ENCODE data around the genes BNIP5 and PPIL1.

- RRBS, result no CpG with 5 or more reads among the region's 7 CpGs
These were observed 1.3 kb upstream of the SRPK1 start for GRCh38 chr6:35922066-35922751.

GRCh38 chr6:35972529-35973163 lies 51.7 kb upstream of the SRPK1 start:
- RRBS, result no CpG with 5 or more reads among the region's 7 CpGs

DNA sequence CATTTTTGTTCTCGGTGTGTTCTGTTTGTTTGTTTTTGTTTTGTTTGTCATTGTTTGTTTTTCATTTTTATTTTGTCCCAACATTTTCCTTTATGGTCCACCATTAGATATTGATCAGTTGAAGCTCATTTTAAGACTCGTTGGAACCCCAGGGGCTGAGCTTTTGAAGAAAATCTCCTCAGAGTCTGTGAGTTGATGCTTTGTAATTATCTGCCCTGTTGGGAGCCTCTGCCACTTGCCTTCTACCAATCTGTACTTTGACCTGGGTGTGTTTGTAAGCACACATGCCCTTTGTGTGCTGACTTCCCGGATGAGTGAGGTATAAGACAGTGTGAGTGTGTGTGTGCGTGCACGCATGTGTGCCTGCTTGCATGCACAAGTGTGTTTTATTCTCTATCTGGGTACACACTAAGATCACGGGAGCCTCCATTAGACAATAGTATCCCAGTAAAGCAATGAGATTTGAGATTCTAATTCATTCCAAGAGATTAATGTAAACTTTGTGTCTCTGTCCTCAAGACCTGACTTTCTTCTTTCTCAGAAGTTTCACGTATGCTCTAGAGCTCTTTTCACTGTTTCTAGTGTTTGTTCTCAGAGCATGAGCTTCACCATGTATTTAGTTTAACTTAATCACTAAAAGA lies 34.3 kb upstream of the MAPK13 start:
- RRBS, result no CpG with 5 or more reads among the region's 7 CpGs

DNA sequence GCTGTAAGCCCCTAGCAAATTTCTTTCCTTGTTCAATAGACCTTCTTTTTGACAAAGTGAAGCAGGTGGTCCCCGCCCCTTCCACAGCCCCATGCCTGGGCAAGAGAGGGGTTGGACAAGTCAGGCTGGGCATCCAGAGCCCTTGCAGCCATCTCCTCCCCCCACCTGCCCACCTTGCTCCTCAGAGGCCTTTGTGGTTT lies 1.6 kb upstream of the MAPK13 start:
- RRBS, result no CpG with 5 or more reads among the region's 1 CpG

DNA sequence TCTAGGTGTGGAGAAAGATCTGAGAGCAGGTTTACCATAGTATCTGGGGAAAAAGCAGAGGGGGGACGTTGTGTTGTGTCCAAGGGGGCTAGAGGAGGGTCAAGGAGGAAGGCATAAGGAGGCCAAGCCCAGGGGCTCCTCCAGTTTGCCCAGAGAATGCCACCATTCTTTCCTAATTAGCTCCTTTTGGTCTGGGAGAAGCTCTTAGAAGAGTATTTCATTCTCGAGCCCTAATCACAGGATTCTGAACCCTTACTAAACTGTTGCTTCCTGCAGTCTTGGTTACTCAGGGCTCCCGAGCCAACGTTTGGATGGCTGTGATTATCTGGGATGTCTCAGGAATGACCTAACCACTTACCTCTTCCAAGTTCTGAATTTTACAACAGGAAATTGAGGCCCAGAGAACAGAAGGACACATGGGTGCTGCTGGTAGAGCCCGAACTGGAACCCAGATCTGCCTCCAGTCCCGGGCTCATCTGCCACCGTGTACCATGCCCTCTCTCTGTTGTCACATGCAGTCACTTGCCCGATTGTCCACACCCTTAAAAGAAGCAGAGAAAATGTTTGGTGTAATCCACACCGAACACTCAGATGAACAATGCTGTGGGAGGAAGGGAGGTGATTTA lies 22.2 kb upstream of the PNPLA1 start:
- RRBS, result no CpG with 5 or more reads among the region's 9 CpGs

- RRBS, result no CpG with 5 or more reads among the region's 10 CpGs
These were observed 17.3 kb downstream of the BNIP5 start for GRCh38 chr6:36319412-36319820.

DNA sequence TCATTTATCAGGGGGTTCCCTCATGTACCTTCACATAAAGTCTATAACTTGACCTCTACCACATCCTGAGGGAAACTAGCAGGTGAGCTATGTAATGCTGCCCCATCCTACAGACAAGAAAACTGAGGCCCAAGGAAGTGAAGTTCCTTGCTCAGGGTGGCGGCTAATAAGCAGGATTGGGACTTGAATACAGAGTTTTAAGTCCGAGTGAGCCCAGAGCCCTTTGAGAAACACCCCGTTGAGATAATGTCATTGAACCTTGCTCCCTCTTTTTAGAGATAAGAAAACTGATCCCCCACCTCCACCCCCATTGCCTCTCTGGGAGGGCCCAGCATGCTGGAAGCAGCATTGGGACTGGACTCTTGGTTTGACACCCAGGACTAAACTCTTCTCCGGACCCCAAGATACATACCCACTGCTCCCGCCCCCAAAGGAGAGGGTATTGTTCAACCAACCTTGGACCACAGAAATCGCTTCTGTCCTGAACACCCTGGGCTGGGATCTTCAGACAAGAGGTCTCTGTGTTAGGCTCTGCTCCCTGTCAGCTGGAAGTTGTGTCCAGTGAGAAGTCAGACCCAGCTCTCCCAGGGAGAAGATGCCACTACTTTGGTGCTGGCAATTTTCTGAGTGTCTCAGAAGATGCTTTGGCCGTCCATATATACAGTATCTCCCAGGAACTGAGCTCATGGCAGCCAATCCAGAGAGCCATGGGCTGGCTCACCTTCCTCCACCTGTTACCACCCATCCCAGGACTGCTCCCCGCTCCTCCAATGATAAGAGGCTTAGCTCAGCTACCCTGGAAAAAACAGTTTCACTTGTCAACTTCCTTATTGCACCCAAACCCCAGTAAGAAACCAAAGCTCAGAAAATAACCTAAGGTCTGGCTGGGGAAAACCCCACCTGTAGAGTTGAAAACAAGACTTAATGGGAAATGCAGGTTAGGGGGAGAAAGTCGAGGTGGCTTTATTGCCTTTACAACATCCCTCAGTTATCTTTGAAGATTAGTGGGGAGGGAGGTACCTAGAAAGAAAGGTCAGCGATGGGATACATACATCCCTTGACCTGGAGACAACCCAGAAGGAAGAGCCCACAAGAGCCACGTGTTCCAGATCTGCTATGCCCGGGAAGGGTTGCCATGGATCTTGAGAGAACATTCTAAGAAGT lies at the start of gene BNIP5:
Gene BNIP5, minus strand, starts transcription at position 632 of the 1,164 bp plus-strand sequence.
- RRBS, result 43% methylated on average over 1 of the region's 12 CpGs

DNA sequence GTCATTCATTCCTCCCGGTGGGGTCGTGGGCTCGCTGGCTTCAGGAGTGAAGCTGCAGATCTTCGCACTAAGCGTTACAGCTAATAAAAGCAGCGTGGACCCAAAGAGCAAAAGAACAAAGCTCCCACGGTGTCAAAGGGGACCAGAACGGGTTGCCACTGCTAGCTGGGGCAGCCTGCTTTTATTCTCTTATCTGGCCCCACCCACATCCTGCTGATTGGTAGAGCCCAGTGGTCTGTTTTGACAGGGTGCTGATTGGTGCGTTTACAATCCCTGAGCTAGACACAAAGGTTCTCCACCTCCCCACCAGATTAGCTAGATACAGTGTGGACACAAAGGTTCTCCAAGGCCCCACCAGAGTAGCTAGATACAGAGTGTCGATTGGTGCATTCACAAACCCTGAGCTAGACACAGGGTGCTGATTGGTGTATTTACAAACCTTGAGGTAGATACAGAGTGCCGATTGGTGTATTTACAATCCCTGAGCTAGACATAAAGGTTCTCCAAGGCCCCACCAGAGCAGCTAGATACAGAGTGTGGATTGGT lies 23.9 kb downstream of the ETV7 start:
- RRBS, result no CpG with 5 or more reads among the region's 11 CpGs

DNA sequence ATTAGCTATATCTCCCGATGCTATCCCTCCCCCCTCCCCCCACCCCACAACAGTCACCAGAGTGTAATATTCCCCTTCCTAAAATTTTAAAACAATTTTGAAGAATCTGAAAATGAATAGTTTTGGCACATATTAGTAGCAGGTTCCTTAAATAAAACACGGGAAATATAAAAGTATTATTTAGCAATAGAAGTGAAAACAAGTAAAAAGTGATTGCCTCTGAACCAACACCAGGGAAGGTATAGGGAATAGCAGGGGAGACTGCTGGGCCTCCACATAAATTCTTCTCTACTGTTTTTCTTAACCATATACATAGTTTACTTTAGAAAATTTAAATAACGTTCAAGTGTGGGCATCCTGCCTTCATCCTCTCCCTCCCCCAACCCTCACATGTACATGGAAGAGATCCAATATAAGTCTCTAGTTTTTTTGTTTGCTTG lies 31.4 kb downstream of the KCTD20 start:
- RRBS, result no CpG with 5 or more reads among the region's 3 CpGs

DNA sequence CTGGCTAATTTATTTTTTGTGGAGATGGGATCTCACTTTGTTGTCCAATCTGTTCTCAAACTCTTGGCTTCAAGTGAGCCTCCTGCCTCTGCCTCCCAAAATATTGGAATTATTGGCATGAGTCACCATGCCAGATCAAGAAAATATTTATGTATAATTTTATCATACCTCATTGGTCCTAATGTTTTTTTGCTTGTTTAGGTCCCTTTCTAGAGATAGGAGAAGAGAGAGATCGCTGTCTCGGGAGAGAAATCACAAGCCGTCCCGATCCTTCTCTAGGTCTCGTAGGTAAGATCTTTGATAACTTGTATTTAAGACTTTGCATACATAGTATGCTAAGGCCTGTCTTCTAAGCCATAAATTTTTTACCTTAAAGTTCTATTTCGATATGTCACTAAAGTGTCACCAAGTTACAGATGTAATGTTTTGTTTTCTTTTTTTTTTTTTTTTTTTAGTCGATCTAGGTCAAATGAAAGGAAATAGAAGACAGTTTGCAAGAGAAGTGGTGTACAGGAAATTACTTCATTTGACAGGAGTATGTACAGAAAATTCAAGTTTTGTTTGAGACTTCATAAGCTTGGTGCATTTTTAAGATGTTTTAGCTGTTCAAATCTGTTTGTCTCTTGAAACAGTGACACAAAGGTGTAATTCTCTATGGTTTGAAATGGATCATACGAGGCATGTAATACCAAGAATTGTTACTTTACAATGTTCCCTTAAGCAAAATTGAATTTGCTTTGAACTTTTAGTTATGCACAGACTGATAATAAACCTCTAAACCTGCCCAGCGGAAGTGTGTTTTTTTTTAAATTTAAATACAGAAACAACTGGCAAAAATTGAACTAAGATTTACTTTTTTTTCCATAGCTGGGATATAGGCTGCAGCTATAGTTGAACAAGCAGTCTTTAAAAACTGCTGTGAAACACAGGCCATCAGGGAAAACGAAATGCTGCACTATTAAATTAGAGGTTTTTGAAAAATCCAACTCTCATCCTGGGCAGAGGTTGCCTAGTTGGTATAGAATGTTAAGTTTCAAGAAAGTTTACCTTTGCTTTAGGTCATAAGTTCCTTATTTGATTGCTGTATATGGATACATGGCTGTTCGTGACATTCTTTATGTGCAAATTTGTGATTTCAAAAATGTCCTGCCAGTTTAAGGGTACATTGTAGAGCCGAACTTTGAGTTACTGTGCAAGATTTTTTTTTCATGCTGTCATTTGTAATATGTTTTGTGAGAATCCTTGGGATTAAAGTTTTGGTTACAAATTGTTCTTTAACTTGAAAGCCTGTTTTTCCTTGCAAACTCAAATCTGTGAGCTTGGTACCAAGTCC lies 7.8 kb downstream of the SRSF3 start:
- RRBS, result no CpG with 5 or more reads among the region's 12 CpGs

DNA sequence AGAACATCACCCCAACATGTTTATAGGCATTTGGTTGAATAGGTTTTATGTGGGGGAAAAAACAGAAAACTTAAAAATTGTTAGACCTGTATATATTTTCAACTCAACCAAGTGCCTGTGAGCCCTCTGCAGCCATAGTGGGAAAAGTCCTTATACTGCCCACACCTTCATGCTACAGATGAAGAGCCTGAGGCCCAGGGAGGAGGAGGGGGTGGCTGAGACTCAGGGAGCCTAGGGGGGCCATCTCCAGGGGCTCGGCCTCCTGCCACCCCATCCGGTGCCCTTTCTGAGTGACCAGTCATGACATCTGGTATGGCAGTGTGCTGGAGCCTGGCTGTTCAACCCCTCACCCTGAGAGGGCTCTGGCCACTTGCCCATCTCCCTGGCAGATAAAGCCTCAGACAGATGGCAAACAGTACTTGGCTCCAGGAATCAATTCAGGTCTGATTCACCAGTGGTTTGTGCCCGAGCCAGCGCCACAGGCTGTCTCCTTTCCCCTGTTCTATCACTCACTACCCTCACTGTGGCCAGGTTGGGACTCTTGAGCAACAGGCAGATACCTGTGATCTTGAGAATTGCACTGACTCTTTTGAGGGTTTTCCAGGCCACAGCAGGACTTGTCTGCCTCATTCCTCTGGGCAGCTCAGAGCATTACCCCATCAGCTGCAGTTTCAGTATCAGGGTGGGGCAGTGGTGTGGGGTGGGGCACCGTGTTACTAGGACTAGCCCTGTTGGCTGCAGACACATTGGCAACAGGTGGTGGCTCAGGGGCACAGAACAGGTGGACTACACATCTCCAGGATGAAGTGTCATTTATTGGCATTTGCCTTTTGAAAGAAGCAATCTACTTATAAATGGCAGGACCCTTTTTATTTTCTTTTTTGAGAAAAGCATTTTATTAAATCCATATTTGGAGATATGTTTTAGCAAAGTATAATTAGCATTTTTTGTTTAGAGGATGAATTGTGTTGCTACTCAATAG lies 22.9 kb downstream of the SRSF3 start:
- RRBS, result no CpG with 5 or more reads among the region's 5 CpGs

DNA sequence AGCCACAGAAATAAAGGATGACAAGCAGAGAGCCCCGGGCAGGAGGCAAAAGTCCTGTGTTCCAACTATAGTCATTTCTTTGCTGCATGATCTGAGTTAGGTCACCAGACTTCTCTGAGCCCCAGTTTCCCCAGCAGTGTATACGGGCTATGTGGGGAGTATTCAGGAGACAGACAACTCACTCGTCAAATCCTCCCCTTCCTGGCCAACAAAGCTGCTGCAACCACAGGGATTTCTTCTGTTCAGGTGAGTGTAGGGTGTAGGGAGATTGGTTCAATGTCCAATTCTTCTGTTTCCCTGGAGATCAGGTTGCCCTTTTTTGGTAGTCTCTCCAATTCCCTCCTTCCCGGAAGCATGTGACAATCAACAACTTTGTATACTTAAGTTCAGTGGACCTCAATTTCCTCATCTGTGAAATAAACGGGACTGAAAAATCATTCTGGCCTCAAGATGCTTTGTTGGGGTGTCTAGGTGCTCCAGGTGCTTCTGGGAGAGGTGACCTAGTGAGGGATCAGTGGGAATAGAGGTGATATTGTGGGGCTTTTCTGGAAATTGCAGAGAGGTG lies 744 bp upstream of the CDKN1A start:
- RRBS, result no CpG with 5 or more reads among the region's 5 CpGs

- RRBS, result no CpG with 5 or more reads among the region's 17 CpGs
These were observed 37.5 kb downstream of the RAB44 start for GRCh38 chr6:36734925-36735630.

GRCh38 chr6:36874251-36875393 lies at the start of gene PPIL1:
Gene PPIL1, minus strand, starts transcription at chr6:36874803.
- RRBS, result under 1% methylated on average over 14 of the region's 59 CpGs

GRCh38 chr6:36944493-36944917 lies 10.0 kb upstream of the PI16 start:
- RRBS, result no CpG with 5 or more reads among the region's 5 CpGs

- RRBS, result no CpG with 5 or more reads among the region's 5 CpGs
These were observed 15.4 kb downstream of the PI16 start for GRCh38 chr6:36969917-36970320.

DNA sequence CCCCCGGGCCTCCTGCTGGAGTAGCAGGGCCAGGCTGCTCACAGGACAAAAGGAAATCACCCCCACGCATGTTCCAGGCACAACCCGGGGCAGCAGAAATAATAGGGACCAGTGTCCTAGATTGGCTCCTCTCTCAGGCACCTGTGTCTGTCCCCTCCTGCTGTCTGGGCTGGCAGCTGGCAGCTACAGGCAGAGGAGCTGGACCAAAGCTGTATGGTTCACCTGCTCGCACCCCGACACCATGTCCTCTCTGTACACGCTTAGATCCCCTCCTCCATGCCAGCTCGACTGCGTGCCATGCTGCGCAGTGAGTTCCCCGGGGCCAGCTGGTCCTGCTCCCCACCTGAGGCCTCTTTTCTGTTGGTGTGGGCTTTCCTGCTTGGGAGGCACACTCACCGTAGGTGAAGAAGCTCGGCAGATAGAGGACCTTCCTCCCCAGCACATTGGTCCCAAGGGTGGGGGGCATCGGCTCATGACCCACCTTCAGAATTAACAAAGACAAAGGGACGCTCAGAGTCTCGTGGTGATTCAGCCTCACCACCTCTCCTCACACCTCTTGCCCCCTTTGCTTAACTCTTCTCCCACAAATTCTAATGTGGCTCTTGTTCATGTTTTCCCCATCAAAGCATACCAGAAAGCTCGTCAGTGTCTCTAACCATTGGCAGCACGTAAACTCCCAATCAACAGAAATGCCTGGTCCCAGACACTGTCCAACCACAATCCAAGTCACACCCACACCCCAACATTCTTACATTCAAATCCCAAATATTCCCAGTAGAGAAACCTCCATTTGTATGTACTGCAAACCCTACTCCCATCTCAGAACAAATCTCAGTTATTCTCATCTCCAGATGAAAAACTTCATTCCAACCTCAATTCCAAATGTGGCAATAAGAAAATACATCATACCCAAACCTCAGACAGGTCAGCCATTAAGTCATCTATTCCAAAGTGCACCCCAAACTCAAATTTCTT lies 4.5 kb downstream of the MTCH1 start:
- RRBS, result 50% methylated on average over 3 of the region's 17 CpGs

DNA sequence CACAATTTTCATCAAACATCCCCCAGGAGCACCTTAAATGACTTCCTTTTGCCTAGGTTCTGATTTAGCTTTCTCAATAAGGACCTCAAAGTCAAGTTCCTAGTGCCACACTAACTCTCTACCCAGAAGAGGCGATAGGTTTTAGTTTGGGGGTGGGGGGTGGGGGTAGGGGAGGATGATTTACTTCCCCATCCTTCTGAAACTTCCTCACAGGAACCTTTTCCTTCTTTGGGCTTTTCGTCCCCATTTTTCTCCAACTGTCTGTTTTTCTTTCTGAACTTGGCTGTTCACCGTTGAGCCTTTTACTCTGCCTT lies 1.5 kb upstream of the MTCH1 start:
- RRBS, result no CpG with 5 or more reads among the region's 3 CpGs

- RRBS, result 43% methylated on average over 3 of the region's 17 CpGs
These were observed 8.2 kb downstream of the FGD2 start for GRCh38 chr6:37013543-37014170.

- RRBS, result 22% methylated on average over 4 of the region's 18 CpGs
These were observed 38.7 kb upstream of the PIM1 start for GRCh38 chr6:37130769-37132040.